Breast epithelium (tissue), 2 donors: Measurements from ENCODE around the genes MESD and IL16.

DNA sequence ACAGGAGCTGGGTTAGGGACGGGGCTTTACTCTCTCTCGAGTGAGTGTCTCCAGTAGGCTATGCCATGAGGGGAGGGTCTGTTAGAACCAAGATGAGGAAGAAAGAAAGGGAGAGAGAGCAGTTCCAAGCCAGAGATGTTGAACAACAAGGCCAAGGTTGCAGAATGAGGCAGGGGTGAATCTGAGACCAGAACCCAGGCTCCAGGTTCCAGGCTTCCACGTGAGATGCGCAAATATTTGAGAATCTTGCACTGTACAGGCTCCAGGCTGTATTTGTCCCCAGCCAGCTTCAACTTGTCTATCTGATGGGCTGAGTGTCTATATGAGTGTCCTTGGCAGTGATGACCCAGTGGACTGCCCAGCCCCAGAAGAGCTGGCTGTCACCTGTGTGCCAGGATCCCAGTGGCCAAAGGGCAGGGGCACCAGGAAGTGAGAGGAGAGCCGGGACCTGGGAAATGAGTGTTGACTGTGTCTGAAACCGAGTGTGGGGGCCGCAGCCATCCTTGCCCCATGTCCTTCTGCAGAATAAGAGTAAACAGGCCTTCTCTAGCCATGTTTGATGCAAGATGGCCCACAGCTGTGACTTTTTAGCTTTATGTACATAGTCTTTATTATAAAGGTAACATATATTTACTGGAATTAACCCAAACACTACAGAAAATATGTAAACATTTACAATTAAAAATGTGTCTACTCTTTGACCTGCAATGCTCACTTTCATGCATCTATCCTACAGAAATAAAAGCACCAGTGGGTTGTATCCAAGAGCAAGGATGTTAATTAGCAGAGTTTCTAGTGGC is 10.4 kb downstream of the FAH start:
- PRO-cap: no peak
- RAMPAGE, long total RNA, 2 experiments: no peak in any of the 2 experiments

- PRO-cap: no peak
- RAMPAGE, long total RNA, 2 experiments: no peak in any of the 2 experiments
Measured at GRCh38 chr15:80177217-80177943, 24.6 kb downstream of the FAH start.

DNA sequence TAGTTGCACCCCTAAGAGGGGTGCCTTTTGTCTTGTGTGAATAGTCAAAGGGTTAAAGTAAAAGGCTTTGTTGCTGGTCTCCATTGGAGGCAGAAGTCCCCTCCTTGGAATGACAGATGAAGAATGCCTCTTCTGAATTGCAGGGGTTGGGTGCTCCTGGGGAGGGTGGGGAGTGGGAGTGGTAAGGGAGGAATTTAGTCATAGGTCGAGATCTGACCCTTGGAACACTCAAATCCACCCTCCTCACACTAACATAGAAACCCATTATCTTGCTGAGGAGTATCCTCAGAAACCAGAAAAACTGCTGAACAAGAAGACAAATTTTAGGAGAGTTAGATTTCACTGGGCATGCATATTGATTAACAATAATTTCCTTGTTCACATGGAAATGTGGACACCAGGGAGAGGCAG is 4.7 kb downstream of the CTXND1 start:
- PRO-cap: no peak
- RAMPAGE, long total RNA, 2 experiments: no peak in any of the 2 experiments

GRCh38 chr15:80341514-80342158 is 62.5 kb upstream of the ARNT2 start:
- PRO-cap: no peak
- RAMPAGE, long total RNA, 2 experiments: no peak in any of the 2 experiments

DNA sequence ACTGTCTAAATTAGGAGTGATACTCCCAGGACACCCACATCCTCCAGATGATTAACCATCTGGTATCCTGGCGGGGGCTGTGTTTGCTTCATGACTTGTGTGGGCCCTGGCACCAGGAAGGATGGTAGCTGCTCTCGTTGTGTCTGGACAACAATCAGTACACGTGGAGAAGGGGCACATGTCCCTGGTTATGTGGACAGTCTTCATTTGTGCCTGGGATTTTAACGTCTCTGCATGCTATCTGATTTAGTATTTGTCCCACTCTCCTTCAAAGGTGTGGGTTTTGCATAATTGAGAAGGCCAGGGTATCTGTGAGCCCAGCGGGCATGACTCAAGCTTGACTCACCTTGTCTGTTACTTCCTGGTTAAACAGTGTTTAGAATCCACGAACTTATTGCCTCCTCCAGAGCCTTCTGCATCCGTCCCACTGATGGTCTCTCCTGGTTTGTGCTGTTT is 32.4 kb downstream of the ARNT2 start:
- PRO-cap: no peak
- RAMPAGE, long total RNA, 2 experiments: no peak in any of the 2 experiments

DNA sequence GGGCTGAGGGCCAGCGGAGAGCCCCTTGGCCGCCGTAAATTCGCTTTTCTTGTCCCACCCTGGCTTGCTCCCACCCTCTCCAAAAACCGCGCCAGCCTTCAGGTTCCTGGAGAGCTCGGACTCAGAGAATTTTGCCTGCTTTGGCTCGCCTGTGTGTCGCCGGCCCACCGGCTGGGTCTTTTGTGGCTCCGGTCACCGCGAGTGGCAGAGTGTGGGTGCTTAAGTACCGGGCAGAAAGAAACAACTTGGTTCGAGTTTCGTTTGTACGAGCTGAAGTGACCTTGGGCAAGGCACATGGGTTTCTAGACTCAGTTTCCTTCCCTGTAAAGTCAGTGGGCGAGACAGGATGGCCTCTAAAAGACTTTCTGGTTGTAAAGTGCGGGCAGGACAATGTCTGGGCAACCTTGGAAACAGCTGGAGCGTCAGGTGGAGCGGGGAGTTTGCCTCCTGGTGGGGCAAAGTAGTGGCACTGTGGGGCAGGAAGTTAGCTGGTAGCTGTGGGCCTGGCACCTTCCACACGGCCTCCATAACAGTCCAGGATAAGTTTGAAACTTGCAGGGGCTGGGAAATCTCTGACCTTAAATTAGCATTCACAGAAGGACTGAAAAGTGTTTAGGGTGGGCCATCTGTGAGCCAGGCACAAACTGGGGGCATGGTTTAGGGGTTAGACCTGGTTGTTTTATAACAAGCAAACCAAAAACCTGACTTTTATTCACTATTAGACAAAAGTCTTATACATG is 1.2 kb downstream of the ABHD17C start:
- PRO-cap: no peak
- RAMPAGE, long total RNA, 2 experiments: no peak in any of the 2 experiments

GRCh38 chr15:80931733-80932353 is 57.8 kb downstream of the MESD start:
- PRO-cap: no peak
- RAMPAGE, long total RNA, 2 experiments: no peak in any of the 2 experiments

- PRO-cap: bidirectional peak, plus-strand start at chr15:80990023, minus-strand start at chr15:80989815
- RAMPAGE, long total RNA, 2 experiments: start-site peak on the minus strand in 2 of 2 experiments, at chr15:80989798-80989859 at its widest, 408 to 702 reads per replicate
Measured at GRCh38 chr15:80989468-80990357, at the start of gene MESD. MESD (minus strand) TSS chr15:80989819.

- PRO-cap: bidirectional peak, plus-strand start at chr15:81001895, minus-strand start at chr15:81001535; unidirectional peak, minus-strand start at chr15:81001967
- RAMPAGE, long total RNA, 2 experiments: no peak in any of the 2 experiments
Measured at GRCh38 chr15:81001257-81002303, 857 bp downstream of the TLNRD1 start.

GRCh38 chr15:81003946-81004816 is 3.5 kb downstream of the TLNRD1 start:
- PRO-cap: no peak
- RAMPAGE, long total RNA, 2 experiments: no peak in any of the 2 experiments

GRCh38 chr15:81007375-81007853 is 6.7 kb downstream of the TLNRD1 start:
- PRO-cap: no peak
- RAMPAGE, long total RNA, 2 experiments: no peak in any of the 2 experiments

GRCh38 chr15:81092022-81092737 is 41.9 kb upstream of the CFAP161 start:
- PRO-cap: no peak
- RAMPAGE, long total RNA, 2 experiments: no peak in any of the 2 experiments

DNA sequence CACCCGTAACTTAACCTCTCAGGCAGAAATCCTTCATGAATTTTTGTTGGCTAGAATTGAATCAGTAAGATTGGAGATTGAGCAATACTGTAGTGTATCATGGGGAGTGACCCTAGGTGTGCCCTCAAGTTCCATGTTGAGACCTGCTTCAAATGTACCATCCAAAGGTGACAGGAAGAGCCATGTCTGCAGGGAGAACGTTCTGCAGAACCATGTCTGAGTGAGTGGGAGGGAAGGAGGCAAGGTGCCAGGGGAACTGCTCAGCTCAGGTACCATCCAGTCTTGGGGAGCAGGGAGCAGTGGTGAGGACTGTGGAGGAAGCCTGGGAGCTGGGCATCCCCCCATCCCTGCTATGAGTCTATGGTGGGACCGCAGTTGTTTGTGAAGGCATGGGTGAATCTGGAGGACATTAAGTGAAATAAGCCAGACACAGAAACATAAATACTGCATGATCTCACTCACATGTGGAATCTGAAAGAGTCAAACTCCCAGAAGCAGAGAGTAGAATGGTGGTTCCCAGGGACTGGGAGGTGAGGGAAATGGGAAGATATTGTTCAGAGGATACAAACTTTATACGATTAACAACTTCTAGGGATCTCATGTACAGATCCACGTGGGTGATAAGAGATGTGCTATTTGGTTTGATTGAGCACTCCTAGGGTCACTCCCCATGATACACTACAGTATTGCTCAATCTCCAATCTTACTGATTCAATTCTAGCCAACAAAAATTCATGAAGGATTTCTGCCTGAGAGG is 23.3 kb downstream of the CFAP161 start:
- PRO-cap: no peak
- RAMPAGE, long total RNA, 2 experiments: no peak in any of the 2 experiments

GRCh38 chr15:81167146-81167733 is 29.4 kb upstream of the IL16 start:
- PRO-cap: no peak
- RAMPAGE, long total RNA, 2 experiments: no peak in any of the 2 experiments

DNA sequence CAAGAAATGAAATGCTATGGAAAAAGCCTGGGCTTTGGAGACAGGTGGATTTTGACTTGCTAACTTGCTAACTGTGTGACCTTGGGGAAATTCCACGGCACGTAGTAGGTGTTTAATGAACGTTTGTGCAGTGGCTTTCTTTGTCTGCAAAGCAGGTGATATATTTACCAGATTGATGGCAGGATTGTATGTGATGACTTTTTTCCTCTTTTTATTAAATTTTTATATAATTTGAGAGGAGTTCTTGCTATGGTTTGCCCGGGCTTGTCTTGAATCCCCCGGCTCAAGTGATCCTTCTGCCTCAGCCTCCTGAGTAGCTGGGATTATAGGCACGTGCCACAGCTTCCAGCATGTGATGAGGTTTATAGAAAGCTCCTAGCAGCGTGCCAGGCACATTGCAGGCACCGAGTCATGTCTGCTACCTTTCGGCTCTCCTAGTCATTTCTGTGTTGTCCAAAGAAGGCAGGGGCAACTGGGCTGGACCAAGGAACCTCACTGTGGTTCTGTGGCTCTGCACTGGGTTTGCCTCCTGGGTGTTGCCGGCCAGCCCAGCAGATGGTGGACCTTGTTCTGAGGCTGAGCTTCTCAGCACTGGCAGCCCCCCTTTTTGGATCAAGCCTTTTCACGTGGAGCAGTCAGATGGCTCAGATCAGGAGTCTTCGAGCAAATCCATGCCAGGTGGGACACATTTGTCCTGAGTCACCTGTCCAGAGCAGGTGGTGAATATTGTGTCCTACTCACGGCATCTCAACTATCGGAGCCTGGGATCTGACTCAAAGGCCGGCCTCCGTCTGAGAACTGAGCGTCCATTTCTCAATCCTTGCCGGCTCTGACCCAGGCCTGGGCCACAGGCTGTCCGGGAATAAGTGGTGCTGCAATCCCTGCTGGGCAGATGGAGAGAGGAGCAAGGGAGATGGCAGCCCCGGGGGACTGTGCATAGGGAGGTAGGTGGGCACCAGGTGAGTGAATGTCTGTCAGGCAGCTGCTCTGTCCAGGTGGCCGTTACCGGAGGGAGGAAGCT is at the start of gene IL16:
Gene IL16 (plus strand): TSS at position 686 of the 1,021 bp plus-strand sequence.
- PRO-cap: no peak
- RAMPAGE, long total RNA, 2 experiments: no peak in any of the 2 experiments

DNA sequence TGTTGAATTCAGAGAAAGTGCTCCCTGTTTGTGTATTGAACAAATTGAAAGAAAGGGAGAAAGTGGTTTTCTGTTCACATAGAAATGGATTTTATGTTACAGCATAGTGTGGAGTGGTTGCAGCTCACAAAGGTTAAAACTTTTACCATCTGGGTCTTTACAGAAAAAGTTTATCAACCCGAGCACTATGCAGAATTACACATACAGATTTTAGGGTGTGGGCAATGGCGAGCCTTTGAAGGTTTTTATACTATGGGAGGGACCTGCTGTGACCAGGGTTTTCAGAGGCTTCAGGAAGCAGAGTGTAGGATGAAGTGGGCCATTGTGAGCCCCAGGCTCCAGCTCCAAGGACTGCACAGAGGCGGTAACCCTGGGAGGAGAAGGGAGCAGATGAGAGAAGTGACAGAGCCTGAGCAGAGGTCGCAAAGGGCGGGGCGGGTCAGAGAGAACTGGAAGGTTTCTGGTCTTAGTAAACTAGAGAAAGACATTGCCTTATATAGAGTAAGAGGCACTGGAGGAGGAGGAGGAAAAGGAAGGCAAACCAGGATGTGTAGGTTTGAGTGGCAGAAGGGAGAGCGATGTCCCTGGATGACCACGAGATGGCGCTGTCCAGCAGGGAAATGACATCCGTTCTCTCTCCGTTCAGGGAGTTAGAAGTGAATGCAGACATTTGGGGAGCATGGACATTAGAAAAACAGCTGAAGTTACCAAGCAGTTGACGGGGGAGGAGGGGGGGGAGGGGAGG is 49.1 kb downstream of the STARD5 start:
- PRO-cap: no peak
- RAMPAGE, long total RNA, 2 experiments: no peak in any of the 2 experiments

DNA sequence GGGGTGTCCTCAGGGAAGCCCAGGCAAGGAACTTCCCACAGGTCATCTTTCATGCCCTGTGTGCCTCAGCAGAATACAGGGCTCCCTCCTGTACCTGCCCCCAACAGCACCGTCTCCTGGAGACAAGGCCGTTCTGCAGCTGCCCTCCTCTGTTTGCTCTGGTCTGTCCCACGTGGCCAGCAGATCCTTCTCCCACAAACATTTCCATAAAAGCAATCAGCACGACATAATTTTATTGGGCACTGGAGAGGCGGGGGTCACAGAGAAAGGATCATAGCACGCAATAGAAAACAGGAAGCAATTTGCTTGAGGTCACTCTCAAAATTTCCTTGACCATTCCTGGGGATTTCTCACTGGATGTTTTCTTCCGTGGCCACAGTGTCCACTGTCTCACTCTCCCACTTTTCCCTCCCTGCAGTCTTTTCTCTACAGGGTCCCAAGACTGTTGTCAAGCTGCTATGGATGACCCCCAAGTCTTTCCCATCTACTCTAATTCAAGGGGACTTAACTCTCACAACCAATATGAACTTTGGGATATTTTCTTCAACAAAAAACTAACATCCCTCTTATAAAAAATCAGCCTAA is 29.3 kb downstream of the STARD5 start:
- PRO-cap: no peak
- RAMPAGE, long total RNA, 2 experiments: no peak in any of the 2 experiments

GRCh38 chr15:81297279-81297610 is 26.7 kb downstream of the STARD5 start:
- PRO-cap: no peak
- RAMPAGE, long total RNA, 2 experiments: no peak in any of the 2 experiments

GRCh38 chr15:81797457-81797780 is 248.4 kb downstream of the MEX3B start:
- PRO-cap: no peak
- RAMPAGE, long total RNA, 2 experiments: no peak in any of the 2 experiments

DNA sequence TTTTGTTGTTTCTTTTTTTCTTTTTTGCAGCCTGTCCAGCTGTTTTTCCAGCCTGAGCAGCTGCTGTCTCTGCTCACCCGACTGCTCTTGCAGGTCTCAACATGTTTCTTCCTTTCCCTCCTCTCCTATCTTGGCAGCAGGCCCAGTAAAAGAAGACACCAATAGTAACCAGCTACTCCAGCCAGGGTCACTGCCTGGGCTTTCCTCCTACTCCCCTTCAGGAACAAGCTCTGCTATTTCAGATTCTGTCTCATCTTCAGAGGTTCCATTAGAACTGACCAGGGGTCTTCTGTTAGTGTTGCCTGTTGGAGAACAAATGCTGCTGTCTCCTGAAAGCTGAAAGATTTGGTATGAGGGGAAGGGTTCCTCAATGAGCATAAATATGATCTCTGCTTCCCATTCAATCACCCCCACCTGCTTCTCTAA is 23.7 kb downstream of the MEX3B start:
- PRO-cap: no peak
- RAMPAGE, long total RNA, 2 experiments: no peak in any of the 2 experiments